ENCODE measurements around the genes LMX1B and RALGPS1.

DNA sequence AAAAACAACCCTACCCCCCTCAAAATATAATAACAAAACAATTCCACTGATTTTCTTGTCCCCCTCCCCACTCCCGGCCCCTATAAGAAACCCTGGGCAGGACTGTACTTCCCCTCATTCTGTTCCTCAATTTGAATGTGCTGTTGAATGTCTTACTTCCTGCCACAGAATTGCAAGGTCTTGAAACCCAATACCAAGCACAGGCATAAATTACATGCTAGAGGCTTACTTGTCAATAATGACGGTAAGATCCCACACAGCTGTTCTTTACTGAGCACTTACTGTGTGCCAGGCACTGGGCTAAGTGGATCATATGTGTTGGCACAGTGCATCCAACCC lies 63.3 kb downstream of the MVB12B start:
- RRBS: no CpG with 5 or more reads among the region's 2 CpGs

DNA sequence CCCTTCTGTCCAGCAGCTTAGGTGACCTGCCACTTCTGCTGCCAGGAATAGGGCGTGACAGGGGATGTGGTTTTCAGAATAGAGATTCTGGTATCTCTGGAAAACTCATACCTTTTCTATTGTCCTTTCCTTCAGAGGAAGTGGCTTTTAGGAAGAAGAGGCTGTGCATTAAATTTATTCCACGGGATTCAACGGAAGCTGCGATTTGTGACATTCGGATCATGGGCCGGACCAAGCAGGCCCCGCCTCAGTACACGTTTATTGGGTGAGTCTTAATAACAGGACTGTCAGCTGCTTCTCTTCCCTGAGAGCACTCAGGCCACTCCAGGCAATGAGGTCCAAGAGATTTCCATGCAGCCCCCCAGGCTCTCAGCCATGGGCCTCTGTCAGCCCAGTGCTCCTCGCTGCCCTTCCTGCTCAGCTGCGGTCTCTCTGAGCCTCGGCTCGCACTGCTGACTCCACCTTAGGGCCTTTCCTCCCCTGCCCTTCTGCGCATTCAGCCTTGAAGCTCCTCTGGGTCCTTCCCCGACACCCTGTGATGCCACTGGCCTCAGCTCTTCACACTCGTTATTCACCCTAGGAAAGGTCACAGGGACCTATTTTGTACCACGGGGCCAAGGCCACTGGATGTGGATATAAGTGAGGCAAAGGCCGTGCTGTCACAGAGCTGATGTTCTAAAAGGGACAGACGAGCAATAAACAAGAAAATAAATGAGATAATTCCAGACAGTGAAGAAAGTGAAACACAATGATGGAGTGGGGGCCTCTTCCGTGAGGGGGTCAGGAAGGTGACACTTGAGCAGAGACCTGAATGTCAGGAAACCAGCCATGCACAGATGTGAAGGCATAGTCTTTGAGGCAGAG lies 65.5 kb downstream of the MVB12B start:
- RRBS: no CpG with 5 or more reads among the region's 19 CpGs

GRCh38 chr9:126395385-126395663 lies 68.7 kb downstream of the MVB12B start:
- RRBS: no CpG with 5 or more reads among the region's 5 CpGs

DNA sequence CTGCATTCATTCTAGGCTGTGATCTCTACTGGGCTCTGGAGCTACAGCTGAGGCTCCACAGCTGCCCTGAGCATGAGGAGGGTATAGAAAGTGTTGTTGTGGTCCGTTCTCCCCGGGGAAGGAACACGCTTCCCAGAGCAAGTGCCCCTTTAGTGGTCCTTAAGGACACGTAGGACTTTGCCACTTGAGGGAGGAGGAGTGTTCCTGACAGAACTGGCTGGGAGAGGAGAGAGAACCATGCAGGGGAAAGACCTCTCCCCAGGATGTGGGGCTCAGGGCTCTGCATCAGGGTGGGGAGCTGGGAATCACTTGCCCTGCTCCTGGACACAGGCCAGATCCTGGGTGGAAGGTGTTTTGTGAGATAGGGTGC lies 117.3 kb upstream of the LMX1B start:
- RRBS: no CpG with 5 or more reads among the region's 4 CpGs

DNA sequence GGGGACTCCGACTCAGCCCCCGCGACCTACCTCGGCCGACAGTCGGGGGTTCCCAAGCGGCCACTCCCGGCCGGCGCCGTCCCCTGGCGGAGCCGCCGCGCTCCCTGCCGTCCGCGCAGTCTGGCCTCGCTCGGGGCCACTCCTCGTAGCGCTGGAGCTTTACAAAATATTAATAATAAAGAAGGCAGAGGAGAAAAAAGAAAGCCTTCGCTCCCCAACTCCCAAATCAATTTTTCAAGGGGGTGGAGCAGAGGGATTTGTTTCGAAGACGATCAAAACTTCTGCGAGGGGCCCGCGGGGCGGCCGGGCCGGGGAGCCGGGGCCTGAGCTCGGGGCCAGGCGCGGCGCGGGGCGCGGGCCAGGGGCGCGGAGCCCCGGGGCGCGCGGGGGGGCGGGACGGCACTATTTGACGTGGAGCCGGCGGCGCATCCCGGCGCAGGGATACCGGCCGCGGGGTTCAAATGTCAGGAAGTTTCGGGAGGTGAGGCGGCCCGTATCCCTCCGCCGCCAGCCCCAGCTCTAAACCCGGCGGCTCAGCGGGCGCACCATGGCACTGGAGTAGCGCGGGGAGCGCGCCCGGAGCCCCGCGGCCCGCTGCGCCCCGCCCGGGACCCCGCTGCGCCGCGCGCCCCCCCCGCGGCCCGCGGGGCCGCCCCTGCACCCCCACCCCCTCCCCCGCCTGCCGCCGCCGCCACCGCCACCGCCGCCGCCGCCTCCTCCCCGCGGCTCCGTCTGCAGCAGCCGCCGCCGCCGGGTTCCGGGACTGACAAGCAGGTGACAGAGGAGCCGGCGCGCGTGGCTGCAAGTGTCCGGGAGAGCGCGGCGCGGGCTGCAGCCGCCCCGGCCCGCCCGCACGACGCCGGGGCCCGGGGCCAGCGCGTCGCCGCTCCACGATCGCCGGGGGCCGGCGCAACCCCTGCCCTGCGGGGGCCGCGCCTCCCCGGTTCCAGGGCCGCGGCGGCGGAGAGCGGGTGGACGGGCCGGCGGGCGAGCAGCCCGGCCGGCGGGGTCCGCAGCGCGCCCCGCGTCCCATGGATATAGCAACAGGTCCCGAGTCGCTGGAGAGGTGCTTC lies at the start of gene LMX1B:
TSS of gene LMX1B (plus strand) at position 510 of the 1,073 bp plus-strand sequence.
- RRBS: 63% methylated on average over 55 of the region's 152 CpGs

GRCh38 chr9:126619002-126619605 lies 5.4 kb downstream of the LMX1B start:
- RRBS: 55% methylated on average over 7 of the region's 19 CpGs

GRCh38 chr9:126708292-126708649 lies 94.5 kb downstream of the LMX1B start:
- RRBS: no CpG with 5 or more reads among the region's 2 CpGs

- RRBS: no CpG with 5 or more reads among the region's 5 CpGs
Observed at GRCh38 chr9:126763301-126763765, 41.5 kb upstream of the ZBTB43 start.

DNA sequence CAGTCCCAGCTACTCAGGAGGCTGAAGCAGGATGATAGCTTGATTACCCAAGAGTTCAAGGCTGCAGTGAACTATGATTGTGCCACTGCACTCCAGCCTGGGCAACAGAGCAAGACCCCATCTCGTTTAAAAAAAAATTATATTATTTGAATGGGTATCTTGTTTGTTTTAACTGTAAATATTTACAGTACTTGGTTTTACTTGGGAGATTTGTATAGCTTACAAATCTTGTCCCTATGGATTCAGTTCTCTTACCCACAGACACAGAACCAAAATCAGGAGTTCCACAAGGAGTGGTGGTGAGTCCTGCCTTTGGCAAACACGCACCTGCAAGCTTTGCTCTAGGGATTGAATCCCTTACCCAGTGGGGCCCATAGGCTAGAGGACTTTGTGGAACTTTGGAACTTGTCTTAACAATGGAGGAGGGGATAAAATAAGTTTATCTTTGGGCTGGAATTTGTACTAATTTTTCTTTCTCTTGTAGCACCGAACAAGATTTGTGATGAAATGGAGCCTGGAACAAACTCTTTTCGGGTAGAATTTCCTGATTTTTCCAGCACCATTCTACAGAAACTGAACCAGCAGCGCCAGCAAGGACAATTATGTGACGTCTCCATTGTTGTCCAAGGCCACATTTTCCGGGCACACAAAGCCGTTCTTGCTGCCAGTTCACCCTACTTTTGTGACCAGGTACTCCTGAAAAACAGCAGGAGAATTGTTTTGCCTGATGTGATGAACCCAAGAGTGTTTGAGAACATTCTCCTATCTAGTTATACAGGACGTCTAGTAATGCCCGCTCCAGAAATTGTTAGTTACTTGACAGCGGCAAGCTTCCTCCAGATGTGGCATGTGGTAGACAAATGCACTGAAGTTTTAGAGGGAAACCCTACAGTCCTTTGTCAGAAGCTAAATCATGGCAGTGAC lies 27.4 kb downstream of the ZBTB43 start:
- RRBS: no CpG with 5 or more reads among the region's 11 CpGs

GRCh38 chr9:126914266-126915524 lies at the start of gene RALGPS1:
TSS of gene RALGPS1 (plus strand) at chr9:126914782.
- RRBS: 2% methylated on average over 69 of the region's 139 CpGs

DNA sequence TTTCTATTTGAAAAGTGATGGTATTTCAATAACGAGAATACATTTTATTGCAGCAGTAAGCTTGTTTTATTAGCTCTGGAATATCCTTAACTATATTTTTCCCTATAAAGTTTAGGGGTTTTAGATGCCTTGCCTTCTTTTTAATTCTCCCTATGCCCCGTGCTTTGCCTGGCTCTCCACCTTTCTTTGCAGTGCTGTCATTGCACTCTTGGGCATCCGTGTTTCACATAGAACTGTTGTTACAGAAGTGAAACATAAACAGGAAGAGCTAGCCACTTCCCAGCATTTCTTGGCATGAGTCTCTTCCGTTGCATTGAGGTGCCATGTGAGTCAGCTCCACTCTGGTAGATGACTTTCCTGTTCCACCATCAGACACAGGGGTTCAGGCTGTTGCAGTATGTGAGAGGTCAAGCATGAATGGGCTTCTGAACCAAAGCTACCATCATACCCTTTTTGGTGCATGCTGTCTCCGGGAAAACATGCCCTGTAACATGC lies 73.4 kb downstream of the ANGPTL2 start:
- RRBS: no CpG with 5 or more reads among the region's 5 CpGs

DNA sequence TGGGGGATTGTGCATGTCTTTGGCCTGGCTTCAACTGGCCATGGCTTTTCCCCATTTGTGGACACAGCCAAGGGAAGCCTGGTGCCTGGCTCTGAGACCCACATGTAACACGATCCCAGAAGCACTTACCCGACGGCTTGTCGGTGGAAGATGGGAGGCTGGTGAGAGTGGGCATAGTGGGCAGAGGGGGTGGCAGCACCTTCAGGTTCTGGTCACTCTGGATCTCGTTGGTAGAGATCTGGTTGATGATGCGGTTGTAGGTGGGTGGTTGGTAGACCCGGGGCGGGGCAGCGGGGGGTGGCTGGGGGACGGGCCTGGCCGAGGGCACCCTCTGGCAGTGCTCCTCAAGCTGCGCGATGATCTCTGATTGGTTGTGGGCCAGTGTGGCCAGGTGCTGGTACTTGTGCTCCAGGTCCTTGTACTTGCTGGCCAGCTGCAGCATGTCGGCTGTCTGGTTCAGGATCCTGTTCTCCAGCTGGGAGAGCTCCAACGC lies 14.6 kb downstream of the ANGPTL2 start:
- RRBS: no CpG with 5 or more reads among the region's 15 CpGs

GRCh38 chr9:127196433-127196986 lies 68.1 kb upstream of the GARNL3 start:
- RRBS: no CpG with 5 or more reads among the region's 13 CpGs

GRCh38 chr9:127199125-127199916 lies 65.3 kb upstream of the GARNL3 start:
- RRBS: no CpG with 5 or more reads among the region's 18 CpGs

DNA sequence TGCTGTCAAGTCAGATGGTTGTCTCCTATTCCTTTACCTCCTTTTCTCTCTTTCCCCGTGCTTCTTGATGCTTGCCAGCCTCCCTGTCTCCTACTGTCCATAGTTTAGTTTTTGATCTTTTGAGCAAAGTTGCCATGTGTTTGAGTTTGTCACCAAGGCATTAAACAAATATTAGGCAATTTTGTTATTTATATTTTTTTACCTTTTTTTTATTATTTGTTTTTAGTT lies 17.2 kb upstream of the GARNL3 start:
- RRBS: no CpG with 5 or more reads among the region's 1 CpG

- RRBS: no CpG with 5 or more reads among the region's 2 CpGs
Observed at GRCh38 chr9:127309002-127309490, 44.5 kb downstream of the GARNL3 start.

DNA sequence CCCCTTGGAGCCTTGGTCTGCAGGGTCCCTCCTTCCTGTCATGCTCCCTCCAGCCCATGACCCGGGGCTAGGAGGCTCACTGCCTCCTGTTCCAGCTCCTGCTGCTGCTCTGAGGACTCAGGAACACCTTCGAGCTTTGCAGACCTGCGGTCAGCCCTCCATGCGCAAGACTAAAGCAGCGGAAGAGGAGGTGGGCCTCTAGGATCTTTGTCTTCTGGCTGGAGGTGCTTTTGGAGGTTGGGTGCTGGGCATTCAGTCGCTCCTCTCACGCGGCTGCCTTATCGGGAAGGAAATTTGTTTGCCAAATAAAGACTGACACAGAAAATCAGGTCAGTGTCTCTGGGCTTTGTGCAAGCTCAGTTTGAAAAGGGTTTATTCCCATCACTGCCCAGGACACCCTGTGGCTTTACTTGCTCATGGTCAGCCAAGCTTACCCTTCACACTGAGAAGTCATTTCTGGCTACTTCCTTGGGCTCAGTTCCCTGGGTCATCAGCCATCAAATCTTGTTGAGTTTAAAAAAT lies 10.4 kb downstream of the SLC2A8 start:
- RRBS: no CpG with 5 or more reads among the region's 9 CpGs

- RRBS: no CpG with 5 or more reads among the region's 8 CpGs
Observed at GRCh38 chr9:127449325-127450352, 1.6 kb downstream of the RPL12 start.

GRCh38 chr9:127510127-127510436 lies 58.8 kb downstream of the LRSAM1 start:
- RRBS: no CpG with 5 or more reads among the region's 12 CpGs

Data from NB4 (cell line).